Gastrocnemius medialis (tissue), 3 donors: ENCODE data around the genes CTTNBP2, RNF148, LMOD2 and POT1.

DNA sequence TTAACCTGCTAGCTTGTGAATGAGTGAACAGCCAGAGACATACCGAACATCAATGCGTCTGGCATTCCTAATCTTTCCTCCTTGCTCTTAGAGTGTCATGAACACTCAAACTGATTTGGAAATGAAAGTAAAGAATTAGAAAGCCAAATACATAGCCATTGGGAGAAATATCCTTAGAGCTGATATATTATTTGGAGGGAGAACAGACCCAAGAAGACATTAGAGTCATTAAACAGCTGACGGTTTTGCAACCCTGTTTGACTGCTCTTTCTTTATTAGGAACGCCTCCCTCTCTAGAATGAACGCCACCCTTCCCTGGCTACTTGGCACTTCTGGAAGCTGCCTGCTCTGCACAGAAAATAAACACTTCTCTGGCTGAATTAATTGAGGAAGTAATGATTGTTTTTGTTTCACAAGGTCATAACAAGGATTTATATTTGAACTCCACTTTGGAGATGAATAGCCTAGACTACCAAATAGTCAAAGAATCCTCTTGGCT, 42.8 kb downstream of the CTTNBP2 start:
- PRO-cap = no peak
- RAMPAGE, long total RNA, 3 experiments = no peak in any of the 3 experiments

DNA sequence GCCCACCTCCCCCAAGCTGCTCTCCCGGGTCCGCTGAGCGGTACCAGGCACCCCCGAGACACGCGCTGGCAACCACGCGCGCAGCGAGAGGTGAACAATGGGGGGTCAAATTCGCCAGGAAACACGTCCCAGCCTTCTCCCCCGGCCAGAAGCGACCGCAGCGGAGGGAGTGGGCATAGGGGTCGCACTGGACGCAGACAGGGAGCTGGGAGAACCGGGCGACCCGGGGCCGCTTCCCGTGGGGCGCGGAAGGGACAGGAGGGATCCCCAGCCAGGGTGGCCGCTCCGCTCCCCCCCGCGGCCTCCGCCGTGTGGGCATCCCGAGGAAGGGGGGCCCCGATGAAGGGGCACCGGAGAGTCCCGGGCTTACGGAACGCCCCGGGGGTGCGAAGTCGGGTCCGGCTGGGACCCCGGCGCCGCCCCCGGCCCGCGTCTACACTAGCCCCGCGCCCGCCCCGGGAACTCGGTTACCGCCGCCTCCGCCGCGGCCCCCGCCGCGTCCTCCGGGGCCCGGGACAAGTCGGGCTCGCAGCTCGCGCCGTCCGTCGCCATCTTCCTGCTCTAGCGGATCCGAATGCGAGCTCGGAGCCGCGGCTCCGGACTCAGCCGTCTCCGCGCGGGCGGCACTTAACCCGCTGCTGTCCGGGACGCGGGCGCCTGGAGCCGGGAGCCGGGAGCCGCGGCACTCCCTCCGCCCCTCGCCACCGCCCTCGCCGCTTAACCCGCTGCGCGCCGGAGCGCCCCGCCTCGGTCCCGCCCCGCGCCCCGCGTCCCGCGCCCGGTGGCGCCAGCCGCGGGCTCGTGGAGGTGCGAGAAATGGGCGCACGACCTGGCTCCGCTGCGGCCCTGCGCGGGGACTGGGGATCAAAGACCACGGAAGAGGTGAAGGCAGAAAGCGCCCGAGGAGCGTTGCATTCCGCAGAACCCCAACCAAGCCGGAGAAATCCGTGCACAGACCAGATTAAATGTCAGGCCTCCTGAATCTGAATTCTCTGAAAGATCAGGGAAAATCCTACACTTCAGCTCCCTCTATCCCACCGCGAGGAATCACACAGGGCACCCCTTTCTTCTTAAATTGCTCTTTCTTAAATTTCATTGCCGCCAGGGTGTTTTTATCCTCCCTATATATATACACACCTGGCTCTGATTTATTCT, at the start of gene CTTNBP2:
Gene CTTNBP2 (minus strand): TSS at position 578 of the 1,155 bp plus-strand sequence.
- PRO-cap = no peak
- RAMPAGE, long total RNA, 3 experiments = start-site peak on the minus strand in 1 of 3 experiments, centred at position 757 of the sequence, 7 reads per replicate

GRCh38 chr7:120949408-120949966, 1.1 kb upstream of the ING3 start:
- PRO-cap = no peak
- RAMPAGE, long total RNA, 3 experiments = no peak in any of the 3 experiments

GRCh38 chr7:120990211-120990446, 1.6 kb downstream of the CPED1 start:
- PRO-cap = no peak
- RAMPAGE, long total RNA, 3 experiments = no peak in any of the 3 experiments

- PRO-cap = no peak
- RAMPAGE, long total RNA, 3 experiments = no peak in any of the 3 experiments
Measured at GRCh38 chr7:120999893-121000513, 11.5 kb downstream of the CPED1 start.

DNA sequence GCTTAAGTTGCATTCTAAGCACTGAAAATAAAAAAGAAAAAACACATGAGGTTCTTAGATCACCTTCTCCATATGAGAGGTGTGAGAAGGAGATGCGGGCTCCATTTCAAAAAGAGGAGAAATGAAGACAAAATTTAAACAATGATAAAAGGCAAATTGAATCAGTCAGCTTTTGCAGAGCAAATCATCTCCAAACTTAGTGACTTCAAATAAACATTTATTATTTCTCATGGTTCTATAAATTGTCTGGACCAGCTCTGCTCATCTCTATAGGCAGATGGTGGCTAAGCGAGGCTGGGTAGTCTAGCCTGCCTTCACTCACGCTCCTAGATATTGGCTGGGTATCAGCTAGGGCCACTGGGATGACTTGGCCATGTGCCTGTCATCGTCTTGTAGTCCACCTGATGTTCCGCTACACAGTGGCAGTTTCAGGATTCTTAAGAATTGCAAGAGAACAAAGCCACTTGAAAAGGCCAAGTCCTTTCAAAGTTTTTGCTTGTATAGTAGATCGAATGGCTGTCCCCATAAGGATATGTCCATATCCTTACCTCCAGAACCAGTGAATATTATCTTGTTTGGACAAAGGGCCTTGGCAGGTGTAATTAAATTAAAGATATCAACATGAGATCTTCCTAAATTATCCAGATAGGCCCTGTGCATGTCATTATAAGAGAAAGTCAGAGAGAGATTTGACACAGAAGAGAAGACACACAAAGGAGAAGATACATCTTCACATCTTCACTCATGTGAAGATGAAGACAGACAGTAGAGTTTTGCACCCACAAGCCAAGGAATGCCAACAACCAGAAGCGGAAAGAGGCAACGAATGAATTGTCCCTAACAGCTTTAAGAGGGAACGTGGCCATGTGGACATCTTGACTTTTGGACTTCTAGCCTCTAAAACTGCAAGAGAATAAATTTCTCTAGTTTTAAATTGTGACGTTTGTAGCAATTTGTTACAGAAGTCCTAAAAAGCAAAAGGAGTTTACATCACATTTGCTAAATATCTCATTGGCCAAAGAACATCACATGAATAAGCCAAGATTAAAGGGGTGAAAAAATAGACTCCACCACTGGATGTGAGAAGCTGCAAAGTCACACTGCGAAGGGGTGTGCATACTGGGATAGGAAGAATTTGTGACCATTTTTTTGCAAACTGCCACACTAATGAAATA, 123.6 kb downstream of the CPED1 start:
- PRO-cap = no peak
- RAMPAGE, long total RNA, 3 experiments = no peak in any of the 3 experiments

DNA sequence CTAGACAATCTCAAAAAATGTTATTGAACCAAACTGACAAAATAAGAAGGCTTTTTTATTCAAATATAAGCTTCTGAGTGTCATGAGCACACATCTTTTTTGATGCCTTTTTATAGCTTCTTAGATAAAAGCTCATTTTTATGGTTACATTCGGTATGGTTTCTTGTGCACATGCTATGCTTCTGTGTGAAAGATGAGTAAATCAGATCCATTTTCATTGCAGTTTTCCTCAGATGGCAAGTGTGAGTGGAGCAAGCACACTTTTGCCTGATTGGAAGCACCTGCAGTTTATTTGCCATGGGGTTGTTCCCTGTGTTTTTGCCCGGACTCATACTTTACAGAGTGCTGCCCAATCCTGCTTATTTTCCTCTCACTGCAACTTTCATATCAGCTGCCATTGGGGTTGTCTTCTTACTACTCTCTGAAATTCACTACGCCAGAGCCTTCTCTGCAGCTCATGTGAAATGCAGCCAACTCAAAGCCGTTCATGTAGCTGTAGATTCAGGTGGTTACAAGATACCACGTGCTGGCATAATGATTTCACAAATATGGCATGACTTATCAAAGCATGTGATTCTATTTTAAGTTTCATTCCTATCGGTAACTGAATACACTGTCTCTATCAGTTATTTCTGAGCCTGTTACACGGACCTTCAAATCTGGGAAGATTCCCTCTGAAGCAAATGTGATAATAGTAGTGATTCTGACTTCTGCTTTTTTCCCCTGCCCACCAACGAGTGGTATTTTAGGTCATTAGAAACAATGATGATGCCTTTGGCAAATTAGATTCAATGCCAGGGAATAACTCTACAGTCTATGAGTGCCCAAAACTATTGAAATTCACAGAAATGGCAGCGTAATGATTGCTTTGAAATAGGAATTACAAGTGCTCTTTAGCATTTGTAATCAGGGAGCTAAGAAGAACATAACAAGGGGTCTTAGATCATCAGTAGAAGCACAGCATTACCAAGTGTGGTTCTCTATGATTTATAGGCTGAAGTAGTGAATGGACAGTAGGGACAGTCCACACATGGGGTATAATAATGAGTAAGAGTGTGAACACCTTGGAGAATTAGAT, 130.2 kb upstream of the WNT16 start:
- PRO-cap = bidirectional peak, plus-strand start at position 625 of the sequence, minus-strand start at position 465 of the sequence
- RAMPAGE, long total RNA, 3 experiments = no peak in any of the 3 experiments

- PRO-cap = no peak
- RAMPAGE, long total RNA, 3 experiments = no peak in any of the 3 experiments
Measured at GRCh38 chr7:121244278-121245019, 84.4 kb upstream of the WNT16 start.

DNA sequence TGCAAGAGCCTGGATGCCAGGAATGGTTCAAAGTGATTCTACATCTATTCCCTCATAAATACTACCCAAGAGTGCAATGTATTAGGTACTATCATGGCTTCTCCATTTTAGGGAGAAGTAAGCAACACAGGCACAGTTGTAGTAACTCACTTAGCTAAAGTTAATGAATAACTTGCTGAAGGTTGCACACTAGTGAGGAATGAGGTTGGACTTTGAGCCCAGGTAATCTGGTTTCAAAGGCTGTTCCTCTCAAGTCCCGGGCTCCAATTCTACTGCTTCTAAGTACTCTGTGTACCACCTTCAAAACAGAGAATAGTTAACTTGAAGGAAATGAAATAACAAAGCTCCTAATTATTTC, 158.4 kb upstream of the PTPRZ1 start:
- PRO-cap = no peak
- RAMPAGE, long total RNA, 3 experiments = no peak in any of the 3 experiments

GRCh38 chr7:122144333-122144801, 318 bp upstream of the AASS start:
- PRO-cap = bidirectional peak, plus-strand start at chr7:122144516, minus-strand start at chr7:122144239
- RAMPAGE, long total RNA, 3 experiments = no peak in any of the 3 experiments

- PRO-cap = no peak
- RAMPAGE, long total RNA, 3 experiments = no peak in any of the 3 experiments
Measured at GRCh38 chr7:122672115-122672401, 26.9 kb downstream of the RNF133 start.

GRCh38 chr7:122679174-122679764, 19.6 kb downstream of the RNF133 start:
- PRO-cap = no peak
- RAMPAGE, long total RNA, 3 experiments = no peak in any of the 3 experiments

DNA sequence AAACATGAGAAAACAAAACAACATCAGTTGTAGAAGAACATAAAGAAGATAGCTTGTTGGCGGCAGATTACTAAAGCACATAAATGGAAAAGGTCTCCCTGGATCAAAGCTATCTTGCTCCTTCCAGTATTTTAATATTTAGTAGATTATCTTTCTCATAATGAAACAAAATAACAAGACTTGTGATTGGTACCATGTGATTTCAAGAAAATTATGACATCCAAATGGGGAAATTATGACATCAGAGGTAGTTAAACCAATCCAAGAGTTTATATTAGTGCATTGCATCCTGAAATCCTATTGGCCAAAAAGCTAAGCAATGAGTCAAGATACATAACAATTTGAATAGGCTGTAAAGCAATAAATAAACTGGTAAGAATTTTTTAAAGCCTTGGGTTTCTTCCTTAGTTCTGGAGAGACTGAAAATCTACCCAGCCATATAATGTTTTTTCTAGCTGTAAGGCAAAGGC, at the start of gene RNF148:
Gene RNF148 (minus strand): TSS at position 148 of the 470 bp plus-strand sequence.
- PRO-cap = no peak
- RAMPAGE, long total RNA, 3 experiments = no peak in any of the 3 experiments

DNA sequence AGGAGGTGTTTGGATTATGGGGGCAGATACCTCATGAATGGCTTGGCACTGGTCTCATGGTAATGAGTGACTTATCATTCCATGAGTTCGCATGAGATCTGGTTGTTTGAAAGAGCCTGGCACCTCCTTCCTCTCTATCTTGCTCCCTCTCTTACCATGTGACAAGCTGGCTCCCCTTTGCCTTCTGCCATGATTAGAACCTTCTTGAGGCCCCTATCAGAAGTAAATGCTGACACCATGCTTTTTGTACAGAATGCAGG, 17.0 kb upstream of the SLC13A1 start:
- PRO-cap = no peak
- RAMPAGE, long total RNA, 3 experiments = no peak in any of the 3 experiments

GRCh38 chr7:123512969-123513452, 21.4 kb downstream of the IQUB start:
- PRO-cap = no peak
- RAMPAGE, long total RNA, 3 experiments = no peak in any of the 3 experiments

DNA sequence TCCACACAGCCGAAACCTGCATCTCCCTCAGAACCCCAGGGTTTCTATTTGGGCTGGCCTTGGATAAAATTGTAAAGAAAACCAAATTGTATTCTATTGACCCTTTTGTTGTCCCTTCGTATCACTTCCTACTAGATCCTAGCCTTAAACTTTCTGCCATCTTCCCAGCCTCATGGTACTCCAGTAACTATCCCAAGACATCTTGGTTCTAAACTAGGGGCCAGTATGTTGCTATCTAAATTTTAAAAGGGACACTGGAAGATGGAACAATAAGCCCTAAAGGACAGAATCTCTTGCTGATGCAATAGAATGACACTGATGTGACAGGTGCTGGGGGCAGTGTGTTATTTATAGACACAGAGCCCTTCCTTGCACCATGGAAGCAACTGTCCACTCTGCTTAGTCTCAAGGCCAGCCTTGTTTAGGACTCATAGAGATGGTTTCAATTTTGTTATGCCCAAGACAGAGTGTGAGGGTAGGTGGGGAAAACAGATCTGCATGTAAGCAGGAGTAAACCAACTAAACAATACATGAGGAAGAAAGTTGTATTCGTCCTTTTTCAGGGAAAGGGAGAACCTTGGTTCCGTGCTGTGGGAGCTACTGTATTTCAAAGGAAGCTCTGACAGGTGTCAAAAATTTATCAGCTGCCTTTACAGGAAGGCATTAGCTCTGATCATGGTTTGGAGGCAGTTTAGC, 7.7 kb downstream of the ASB15 start:
- PRO-cap = bidirectional peak, plus-strand start at position 393 of the sequence, minus-strand start at position 301 of the sequence
- RAMPAGE, long total RNA, 3 experiments = no peak in any of the 3 experiments

- PRO-cap = bidirectional peak, plus-strand start at chr7:123655866, minus-strand start at chr7:123655752
- RAMPAGE, long total RNA, 3 experiments = start-site peak on the plus strand in 3 of 3 experiments, at chr7:123655806-123656067 at its widest, 2,120 to 9,797 reads per replicate
Measured at GRCh38 chr7:123655445-123656167, at the start of gene LMOD2. LMOD2 (plus strand) TSS chr7:123655866.

DNA sequence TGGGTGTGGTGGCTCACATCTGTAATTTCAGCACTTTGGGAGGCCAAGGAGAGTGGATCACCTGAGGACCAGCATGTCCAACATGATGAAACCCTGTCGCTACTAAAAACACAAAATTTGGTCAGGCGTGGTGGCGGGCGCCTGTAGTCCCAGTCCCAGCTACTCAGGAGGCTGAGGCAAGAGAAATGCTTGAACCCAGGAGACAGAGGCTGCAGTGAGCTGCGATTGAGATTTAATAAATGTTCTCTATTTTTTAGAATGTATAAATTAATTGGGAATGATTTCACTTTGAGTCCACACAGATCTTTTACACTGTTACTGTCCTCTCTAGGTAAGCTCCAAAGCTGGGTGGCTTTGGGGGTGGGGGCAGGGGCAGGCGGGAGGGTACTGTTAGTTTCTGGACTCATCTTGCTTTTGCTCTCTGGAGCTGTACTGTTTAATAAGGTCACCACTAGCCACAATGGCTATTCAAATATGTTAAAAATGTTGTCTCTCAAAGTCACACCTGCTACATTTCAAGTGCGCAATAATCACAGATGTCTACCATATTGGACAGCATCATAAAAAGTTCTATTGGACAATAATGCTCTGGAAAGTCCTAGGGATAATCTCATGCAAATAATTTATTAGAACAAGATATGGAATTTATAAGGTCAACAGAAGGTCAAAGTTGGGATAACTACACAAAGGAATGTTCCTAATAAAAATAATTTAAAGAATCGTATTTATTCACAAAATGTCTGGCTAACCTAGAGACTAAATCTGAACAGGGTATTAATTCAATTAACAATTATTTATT, 27.0 kb downstream of the WASL start:
- PRO-cap = no peak
- RAMPAGE, long total RNA, 3 experiments = no peak in any of the 3 experiments

DNA sequence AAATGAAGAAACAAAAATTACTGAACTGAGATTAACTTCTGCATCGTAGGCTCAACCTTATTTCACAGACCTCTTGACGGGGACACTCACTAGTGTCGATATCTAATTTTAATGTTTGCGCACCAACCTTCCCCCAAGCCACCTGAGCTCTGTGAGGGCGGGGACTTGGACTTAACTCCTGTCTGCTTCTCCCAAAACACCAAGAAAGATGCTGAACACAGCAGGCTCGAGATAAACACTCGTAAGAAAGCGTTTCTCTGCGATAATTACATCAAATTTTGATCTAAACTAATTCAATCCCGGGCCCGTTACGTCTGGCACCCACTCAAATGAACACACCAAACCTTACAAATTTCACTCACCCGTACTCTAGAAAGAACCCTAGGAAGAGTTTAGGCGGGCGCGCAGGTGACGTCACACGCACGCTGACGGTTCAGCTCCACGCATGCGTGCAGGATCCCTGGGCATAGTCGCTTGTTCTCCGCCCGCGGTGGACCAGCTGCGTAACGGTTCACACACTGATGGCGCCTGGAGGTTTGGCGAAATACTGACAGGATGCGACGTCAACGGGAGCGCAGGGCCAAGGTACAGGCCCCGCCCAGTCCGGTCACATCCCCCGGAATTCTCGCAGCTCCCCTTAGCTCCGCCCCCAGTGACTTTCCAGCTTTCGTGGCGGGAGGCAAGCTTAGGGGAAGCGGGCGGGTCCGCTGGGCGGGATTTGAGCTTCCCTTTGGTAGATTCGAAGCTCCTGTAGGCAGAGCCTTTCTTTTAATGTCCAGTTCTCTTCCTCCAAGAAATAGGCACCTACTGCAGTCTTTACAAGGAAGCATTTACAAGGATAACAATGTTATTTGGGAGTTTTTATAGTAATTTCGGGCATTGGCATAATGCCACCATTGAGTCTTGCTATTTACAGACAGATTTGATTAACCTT, at the start of gene POT1:
Gene POT1 (minus strand): TSS at position 394 of the 934 bp plus-strand sequence.
- PRO-cap = bidirectional peak, plus-strand start at position 778 of the sequence, minus-strand start at position 410 of the sequence
- RAMPAGE, long total RNA, 3 experiments = start-site peak on the plus strand in 1 of 3 experiments, centred at position 483 of the sequence, 9 reads per replicate; start-site peak on the minus strand in 2 of 3 experiments, centred at positions 403 to 427 of the sequence, 45 to 54 reads per replicate

DNA sequence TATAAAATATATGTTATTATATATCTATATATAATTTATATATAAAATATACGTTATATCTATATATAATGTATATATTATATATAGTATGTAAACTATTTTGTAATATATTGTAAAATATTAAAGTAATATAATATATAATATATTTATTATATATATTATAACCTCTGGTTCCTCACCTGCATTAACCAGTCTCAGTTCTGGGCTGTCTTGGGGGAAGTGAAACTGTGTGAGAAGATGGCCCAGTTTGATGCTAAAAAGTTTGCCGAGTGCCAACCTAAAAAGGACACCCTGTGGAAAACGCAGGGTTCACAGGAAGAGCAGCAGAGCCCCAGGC, 104.4 kb upstream of the POT1 start:
- PRO-cap = no peak
- RAMPAGE, long total RNA, 3 experiments = no peak in any of the 3 experiments